ENCODE measurements around a stretch of chr12.

DNA sequence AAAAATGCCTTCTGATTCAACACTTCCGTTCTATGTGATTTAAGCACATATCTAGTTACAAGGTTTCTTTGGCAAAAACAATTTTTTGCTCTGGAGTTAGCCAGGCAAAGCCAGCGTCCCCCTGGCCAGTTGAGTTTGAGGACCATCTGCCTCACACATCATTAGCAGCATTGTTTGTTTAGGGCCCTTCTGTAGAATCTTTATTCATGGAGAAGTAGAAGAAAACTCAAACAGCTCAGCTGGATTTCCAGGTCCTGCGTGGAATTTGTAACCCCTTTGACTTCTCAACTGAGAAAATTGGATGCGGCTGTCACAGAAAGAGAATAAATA, 17.1 kb upstream of the WNT5B start:
- RAMPAGE, long total RNA, result no peak
- RRBS, 2 experiments, result no CpG with 5 or more reads among the region's 4 CpGs
CAGE:
- cytosol, long polyA minus RNA, result no peak
- cytosol, long polyA plus RNA, result no peak
- long polyA plus RNA, result no peak
- nucleolus, long total RNA, result no peak
- nucleus, long polyA plus RNA, result no peak
- nucleus, long total RNA, result no peak

- RAMPAGE, long total RNA, result no peak
- RRBS, 2 experiments, result 89 to 98% methylated on average over 5 to 6 of the region's 17 CpGs
CAGE:
- cytosol, long polyA minus RNA, result no peak
- cytosol, long polyA plus RNA, result no peak
- long polyA plus RNA, result no peak
- nucleolus, long total RNA, result no peak
- nucleus, long polyA plus RNA, result no peak
- nucleus, long total RNA, result no peak
Observed at GRCh38 chr12:1632498-1633090, 3.6 kb downstream of the WNT5B start.

DNA sequence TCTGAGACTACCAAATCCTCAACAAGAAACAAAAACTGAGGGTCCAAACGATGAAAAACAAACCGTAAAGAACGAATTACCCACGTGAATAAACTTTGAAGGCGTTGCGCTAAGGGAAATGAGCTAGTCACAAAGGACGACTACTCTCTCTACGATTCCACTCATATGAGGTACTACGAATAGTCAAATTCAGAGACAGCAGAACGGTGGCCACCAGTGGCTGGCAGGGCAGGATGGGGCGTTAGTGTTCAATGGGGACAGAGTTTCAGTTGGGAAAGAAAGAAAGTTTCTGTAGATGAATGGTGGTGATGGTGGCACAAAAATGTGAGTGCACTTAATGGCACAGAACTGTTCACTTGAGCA, 23.1 kb upstream of the ADIPOR2 start:
- RAMPAGE, long total RNA, result no peak
- RRBS, 2 experiments, result no CpG with 5 or more reads among the region's 11 CpGs
CAGE:
- cytosol, long polyA minus RNA, result no peak
- cytosol, long polyA plus RNA, result no peak
- long polyA plus RNA, result no peak
- nucleolus, long total RNA, result no peak
- nucleus, long polyA plus RNA, result no peak
- nucleus, long total RNA, result no peak

DNA sequence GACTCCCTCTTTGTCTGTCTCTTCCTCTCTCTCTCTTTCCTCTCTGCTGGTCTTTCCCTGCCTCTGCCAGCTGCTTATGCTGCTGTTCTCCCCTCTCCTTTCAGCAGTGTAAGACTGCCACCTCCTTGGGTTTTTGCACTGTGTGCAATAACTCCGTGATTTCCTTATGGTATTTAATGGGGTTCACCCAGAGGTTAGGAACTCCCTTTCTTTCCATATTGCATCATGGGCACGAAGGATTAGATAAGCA, 20.8 kb downstream of the ADIPOR2 start:
- RAMPAGE, long total RNA, result no peak
- RRBS, 2 experiments, result no CpG with 5 or more reads among the region's 2 CpGs
CAGE:
- cytosol, long polyA minus RNA, result no peak
- cytosol, long polyA plus RNA, result no peak
- long polyA plus RNA, result no peak
- nucleolus, long total RNA, result no peak
- nucleus, long polyA plus RNA, result no peak
- nucleus, long total RNA, result no peak

- RAMPAGE, long total RNA, result no peak
- RRBS, 2 experiments, result no CpG with 5 or more reads among the region's 6 CpGs
CAGE:
- cytosol, long polyA minus RNA, result no peak
- cytosol, long polyA plus RNA, result no peak
- long polyA plus RNA, result no peak
- nucleolus, long total RNA, result no peak
- nucleus, long polyA plus RNA, result no peak
- nucleus, long total RNA, result no peak
Observed at GRCh38 chr12:1740384-1741464, 49.9 kb downstream of the ADIPOR2 start.

DNA sequence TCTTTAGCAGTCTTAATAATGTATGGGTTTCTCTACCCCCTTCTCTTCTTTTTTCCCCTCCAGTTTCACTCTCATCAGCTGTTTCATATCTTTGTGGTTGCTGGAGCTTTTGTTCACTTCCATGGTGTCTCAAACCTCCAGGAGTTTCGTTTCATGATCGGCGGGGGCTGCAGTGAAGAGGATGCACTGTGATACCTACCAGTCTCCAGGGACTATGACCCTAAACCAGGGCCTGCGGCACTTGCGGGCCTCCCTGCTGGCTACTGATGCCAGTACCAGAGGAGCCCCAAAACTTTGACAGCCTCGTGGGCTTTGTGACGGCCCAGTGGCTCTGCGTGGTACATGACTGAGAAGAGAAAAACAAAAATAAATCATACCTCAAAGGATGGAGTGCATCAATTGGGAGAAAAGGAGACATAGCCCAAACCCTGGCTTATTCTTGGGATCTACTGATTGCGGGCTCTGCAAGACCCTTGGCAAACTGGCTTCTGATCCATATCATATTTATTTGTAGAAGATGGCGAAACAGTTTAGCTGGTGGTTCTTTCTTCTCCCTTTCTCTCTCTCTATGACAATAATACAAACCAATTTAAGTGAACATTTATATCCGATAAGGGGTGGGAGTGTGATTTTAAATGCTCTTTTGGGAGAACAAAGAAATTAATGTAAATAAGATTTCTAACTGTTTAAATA, 34.3 kb upstream of the LRTM2 start:
- RAMPAGE, long total RNA, result no peak
- RRBS, 2 experiments, result no CpG with 5 or more reads among the region's 11 CpGs
CAGE:
- cytosol, long polyA minus RNA, result no peak
- cytosol, long polyA plus RNA, result no peak
- long polyA plus RNA, result no peak
- nucleolus, long total RNA, result no peak
- nucleus, long polyA plus RNA, result no peak
- nucleus, long total RNA, result no peak

GRCh38 chr12:1811496-1812156, 8.7 kb upstream of the LRTM2 start:
- RAMPAGE, long total RNA, result no peak
- RRBS, 2 experiments, result 25% methylated on average over 1 of the region's 23 CpGs; no CpG with 5 or more reads in 1 of the 2 experiments
CAGE:
- cytosol, long polyA minus RNA, result no peak
- cytosol, long polyA plus RNA, result no peak
- long polyA plus RNA, result no peak
- nucleolus, long total RNA, result no peak
- nucleus, long polyA plus RNA, result no peak
- nucleus, long total RNA, result no peak

- RAMPAGE, long total RNA, result no peak
- RRBS, 2 experiments, result no CpG with 5 or more reads among the region's 6 CpGs
CAGE:
- cytosol, long polyA minus RNA, result no peak
- cytosol, long polyA plus RNA, result no peak
- long polyA plus RNA, result no peak
- nucleolus, long total RNA, result no peak
- nucleus, long polyA plus RNA, result no peak
- nucleus, long total RNA, result no peak
Observed at GRCh38 chr12:1939325-1939625, 20.8 kb upstream of the CACNA2D4 start.

- RAMPAGE, long total RNA, result no peak
- RRBS, 2 experiments, result no CpG with 5 or more reads among the region's 9 CpGs
CAGE:
- cytosol, long polyA minus RNA, result no peak
- cytosol, long polyA plus RNA, result no peak
- long polyA plus RNA, result no peak
- nucleolus, long total RNA, result no peak
- nucleus, long polyA plus RNA, result no peak
- nucleus, long total RNA, result no peak
Observed at GRCh38 chr12:1972781-1973456, 31.3 kb downstream of the DCP1B start.

- RAMPAGE, long total RNA, result no peak
- RRBS, 2 experiments, result no CpG with 5 or more reads among the region's 13 CpGs
CAGE:
- cytosol, long polyA minus RNA, result no peak
- cytosol, long polyA plus RNA, result no peak
- long polyA plus RNA, result no peak
- nucleolus, long total RNA, result no peak
- nucleus, long polyA plus RNA, result no peak
- nucleus, long total RNA, result no peak
Observed at GRCh38 chr12:2124387-2125011, 71.7 kb downstream of the CACNA1C start.

DNA sequence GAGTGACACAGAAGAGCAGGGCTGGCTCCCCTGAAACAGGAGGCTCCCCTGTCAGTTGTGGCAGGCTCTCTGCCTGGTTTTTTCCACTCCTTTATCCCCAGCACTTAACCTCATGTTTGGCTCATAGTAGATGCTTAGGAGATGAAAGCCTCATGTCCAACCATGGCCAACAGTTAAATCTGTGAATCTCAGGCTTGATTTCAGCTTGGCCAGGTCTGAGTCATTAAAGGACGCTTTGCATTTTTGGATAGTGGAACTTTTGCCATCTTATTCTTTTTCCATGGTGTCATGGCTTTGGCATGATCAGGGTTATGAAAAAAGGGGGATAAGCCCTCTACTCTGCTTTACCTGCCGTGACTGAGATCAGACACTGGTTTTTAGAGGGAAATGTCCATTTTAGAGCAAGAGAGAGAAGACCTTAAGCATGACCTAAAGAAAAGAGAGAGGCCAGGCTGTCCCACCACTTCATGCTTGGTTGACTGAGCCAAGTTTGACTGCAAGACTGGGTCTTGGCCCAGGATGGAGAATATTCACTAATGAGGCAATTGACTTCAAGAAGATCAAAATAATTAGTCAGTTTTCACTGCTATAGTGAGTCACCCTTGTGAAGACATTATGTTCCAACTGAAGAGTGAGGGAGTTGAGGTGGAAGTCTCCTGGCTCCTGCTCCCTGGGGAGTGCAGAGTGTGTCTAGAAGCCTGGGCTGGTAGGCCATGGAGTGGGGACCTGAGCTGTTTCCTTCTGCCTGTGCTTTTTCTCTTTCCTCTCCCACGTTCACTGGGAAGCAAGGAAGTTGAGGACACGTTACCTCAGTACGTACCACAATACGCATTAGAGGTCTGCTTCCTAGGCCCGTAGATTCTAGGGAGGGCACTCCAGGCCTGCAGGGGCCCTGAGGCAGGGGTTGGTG, 117.4 kb downstream of the CACNA1C start:
- RAMPAGE, long total RNA, result no peak
- RRBS, 2 experiments, result no CpG with 5 or more reads among the region's 7 CpGs
CAGE:
- cytosol, long polyA minus RNA, result no peak
- cytosol, long polyA plus RNA, result no peak
- long polyA plus RNA, result no peak
- nucleolus, long total RNA, result no peak
- nucleus, long polyA plus RNA, result no peak
- nucleus, long total RNA, result no peak

GRCh38 chr12:2255702-2256078, 202.9 kb downstream of the CACNA1C start:
- RAMPAGE, long total RNA, result no peak
- RRBS, 2 experiments, result no CpG with 5 or more reads among the region's 9 CpGs
CAGE:
- cytosol, long polyA minus RNA, result no peak
- cytosol, long polyA plus RNA, result no peak
- long polyA plus RNA, result no peak
- nucleolus, long total RNA, result no peak
- nucleus, long polyA plus RNA, result no peak
- nucleus, long total RNA, result no peak

DNA sequence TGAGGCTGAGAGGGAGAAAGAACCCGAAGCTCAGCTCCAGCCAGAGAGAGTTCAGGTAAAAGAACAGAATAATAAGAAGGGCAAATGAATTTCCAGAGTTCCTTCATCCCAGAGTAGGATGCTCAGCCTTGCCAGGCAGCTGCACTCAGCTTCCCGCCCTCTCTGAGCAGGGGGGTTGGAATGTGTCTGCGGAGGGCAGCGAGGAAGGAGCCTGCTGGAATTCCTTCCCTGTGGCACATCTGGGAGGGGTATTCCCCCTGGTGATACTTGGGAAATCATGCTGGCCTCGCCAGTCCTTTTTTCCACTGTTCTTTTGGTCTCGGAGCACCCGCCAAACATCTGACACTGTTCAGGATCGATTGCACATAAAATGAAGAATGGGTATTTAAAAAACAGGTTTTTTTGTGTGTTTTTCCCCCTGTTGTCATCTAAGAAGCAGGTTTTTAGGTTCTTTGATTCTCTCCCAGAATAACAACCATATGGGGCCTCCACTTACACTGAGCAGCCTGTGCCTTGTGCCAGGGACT, 214.9 kb downstream of the CACNA1C start:
- RAMPAGE, long total RNA, result no peak
- RRBS, 2 experiments, result no CpG with 5 or more reads among the region's 8 CpGs
CAGE:
- cytosol, long polyA minus RNA, result no peak
- cytosol, long polyA plus RNA, result no peak
- long polyA plus RNA, result no peak
- nucleolus, long total RNA, result no peak
- nucleus, long polyA plus RNA, result no peak
- nucleus, long total RNA, result no peak

DNA sequence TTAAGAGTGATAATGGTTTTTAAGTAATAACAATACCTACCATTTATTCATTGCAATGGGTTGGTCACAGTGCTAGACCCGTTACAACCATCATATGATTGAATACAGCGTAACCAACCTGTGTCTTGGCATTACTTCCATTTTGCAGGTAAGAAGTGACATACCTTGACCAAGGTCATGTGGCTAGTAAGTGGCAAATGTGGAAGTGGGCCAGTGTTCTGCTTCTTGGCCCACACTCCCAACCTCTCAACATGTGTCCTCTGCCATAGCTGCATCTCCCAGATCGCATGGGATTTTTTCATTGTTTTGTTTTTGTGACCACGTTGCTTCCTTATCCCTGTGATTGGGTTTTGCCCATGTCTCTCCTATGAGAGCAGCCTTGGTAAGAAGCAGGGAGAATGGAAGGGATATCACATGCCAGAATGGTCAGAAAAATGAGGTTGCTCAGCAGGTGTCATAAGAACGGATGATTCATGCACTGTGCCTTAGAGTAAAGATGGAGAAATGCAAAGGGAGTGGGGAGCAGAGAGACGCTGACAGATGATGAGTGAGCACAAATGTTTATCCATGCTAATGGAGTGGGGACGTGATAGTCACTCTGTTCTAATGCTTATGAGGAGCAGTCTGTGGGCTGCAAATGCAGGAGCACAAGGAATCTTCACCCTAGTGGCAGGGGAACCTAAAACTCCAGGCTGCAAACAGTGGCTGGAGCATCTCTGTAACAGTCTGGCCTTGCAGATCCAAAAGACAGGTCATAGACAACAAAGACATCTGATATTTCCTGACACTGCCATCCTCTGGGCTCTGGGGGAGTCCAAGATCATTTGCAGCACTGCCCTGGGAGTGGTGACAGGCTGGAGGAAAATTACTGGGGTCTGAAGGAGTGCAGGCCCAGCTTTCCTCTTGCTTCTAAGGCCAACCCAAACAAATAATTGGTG, 243.1 kb downstream of the CACNA1C start:
- RAMPAGE, long total RNA, result no peak
- RRBS, 2 experiments, result no CpG with 5 or more reads among the region's 7 CpGs
CAGE:
- cytosol, long polyA minus RNA, result no peak
- cytosol, long polyA plus RNA, result no peak
- long polyA plus RNA, result no peak
- nucleolus, long total RNA, result no peak
- nucleus, long polyA plus RNA, result no peak
- nucleus, long total RNA, result no peak

- RAMPAGE, long total RNA, result no peak
- RRBS, 2 experiments, result no CpG with 5 or more reads among the region's 3 CpGs
CAGE:
- cytosol, long polyA minus RNA, result no peak
- cytosol, long polyA plus RNA, result no peak
- long polyA plus RNA, result no peak
- nucleolus, long total RNA, result no peak
- nucleus, long polyA plus RNA, result no peak
- nucleus, long total RNA, result no peak
Observed at GRCh38 chr12:2428863-2429192, 365.9 kb upstream of the FKBP4 start.

DNA sequence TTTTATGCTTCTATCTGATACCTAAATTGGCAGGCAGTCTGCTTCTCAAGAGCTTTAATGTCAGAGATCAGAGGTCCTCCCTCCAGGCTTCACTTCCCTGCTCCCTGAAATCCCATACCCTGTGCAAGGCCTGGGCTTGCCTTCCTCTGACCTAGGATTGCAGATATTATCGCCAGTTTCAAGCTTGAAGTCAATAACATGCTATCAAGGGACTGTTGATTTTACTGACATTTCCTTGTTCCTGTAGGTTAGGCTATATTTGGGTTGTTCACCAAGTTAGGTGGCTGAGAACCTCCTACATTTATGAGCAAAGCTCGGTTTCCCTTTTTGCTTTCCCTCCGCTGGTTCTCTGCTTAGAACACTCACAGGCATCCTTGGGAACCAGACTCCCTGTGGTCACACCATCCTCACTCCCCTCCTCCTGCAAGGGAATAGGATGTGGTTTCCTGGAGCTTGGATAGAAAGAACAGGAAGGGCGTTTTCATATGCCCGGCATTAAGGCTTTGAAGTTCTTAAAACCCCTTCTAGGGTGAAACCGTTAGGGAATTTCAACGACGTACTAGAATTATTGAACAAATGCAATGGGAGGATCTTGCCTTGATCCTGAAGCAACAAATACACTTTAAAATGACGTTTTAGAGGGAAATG, 208.2 kb upstream of the FKBP4 start:
- RAMPAGE, long total RNA, result no peak
- RRBS, 2 experiments, result no CpG with 5 or more reads among the region's 9 CpGs
CAGE:
- cytosol, long polyA minus RNA, result no peak
- cytosol, long polyA plus RNA, result no peak
- long polyA plus RNA, result no peak
- nucleolus, long total RNA, result no peak
- nucleus, long polyA plus RNA, result no peak
- nucleus, long total RNA, result no peak

- RAMPAGE, long total RNA, result no peak
- RRBS, 2 experiments, result no CpG with 5 or more reads among the region's 16 CpGs
CAGE:
- cytosol, long polyA minus RNA, result no peak
- cytosol, long polyA plus RNA, result no peak
- long polyA plus RNA, result no peak
- nucleolus, long total RNA, result no peak
- nucleus, long polyA plus RNA, result no peak
- nucleus, long total RNA, result no peak
Observed at GRCh38 chr12:2627709-2628318, 167.0 kb upstream of the FKBP4 start.

DNA sequence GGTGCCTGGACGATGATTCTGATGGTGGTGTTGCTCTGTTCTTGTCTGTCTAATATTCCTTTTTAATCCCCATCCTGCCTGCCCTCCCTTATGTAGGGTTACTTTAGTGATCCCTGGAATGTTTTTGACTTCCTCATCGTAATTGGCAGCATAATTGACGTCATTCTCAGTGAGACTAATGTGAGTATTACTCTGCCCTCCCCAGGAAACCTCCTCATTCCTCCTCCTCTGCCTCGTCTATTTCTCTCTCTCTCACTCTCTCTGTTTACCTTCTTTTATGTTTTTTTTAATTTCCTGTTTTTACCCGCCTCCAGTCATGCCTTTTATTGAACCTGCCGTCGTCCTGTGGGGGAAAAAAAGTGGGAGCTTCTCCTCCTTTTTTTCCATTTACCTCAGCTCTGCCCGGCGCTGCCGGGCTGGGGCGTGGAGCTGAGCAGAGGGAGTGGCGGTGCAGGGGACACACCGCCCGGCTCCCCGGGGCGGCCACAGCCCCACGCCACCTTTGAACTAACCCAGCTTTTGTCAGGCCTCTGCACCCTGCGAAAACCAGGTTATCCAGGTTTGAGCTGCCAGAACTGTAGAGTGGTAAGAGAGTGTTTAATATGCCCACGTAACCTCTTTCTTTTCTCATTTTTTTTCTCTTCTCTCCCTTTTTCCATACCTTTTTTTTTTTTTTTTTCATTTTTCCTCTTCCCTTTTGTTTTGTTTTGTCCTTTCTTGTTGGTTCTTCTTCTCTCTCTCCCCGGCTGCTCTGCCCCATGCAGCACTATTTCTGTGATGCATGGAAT, 161.0 kb upstream of the FKBP4 start:
- RAMPAGE, long total RNA, result no peak
- RRBS, 2 experiments, result 58 to 62% methylated on average over 5 of the region's 20 CpGs
CAGE:
- cytosol, long polyA minus RNA, result no peak
- cytosol, long polyA plus RNA, result no peak
- long polyA plus RNA, result no peak
- nucleolus, long total RNA, result no peak
- nucleus, long polyA plus RNA, result no peak
- nucleus, long total RNA, result no peak

DNA sequence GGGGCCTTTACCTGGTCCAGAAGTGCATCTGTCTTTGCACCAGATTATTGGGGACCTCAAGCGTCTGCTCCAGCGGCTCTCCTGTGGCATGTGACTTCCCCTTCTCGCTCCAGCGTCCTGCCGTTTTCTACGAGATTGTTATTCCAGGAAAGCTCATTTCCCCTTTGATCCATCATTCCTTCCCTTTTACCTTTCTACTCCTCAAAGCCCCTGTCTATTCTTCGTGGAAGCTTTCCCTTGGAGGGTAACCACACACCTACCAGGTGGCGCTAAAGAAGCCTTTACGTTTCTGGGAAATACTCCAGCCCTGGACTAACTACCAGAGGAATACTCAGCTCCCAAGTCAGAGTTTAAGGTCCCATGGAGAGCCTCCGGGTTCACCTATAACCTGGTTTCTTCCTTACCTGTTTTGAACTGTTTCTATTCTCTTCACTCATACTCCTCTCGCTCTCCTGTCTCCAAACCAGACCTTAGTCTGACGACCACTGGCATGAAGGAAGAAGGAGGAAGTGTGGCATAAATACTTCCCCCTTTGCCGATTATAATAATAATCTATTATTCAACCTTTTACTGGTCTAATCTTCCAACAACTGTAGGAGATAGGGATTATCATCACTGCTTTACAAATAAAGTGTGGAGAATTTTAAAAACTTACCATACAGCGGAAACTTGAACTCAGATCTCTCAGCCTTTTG, 1.6 kb downstream of the FKBP4 start:
- RAMPAGE, long total RNA, result no peak
- RRBS, 2 experiments, result no CpG with 5 or more reads among the region's 14 CpGs
CAGE:
- cytosol, long polyA minus RNA, result no peak
- cytosol, long polyA plus RNA, result no peak
- long polyA plus RNA, result no peak
- nucleolus, long total RNA, result no peak
- nucleus, long polyA plus RNA, result no peak
- nucleus, long total RNA, result no peak

DNA sequence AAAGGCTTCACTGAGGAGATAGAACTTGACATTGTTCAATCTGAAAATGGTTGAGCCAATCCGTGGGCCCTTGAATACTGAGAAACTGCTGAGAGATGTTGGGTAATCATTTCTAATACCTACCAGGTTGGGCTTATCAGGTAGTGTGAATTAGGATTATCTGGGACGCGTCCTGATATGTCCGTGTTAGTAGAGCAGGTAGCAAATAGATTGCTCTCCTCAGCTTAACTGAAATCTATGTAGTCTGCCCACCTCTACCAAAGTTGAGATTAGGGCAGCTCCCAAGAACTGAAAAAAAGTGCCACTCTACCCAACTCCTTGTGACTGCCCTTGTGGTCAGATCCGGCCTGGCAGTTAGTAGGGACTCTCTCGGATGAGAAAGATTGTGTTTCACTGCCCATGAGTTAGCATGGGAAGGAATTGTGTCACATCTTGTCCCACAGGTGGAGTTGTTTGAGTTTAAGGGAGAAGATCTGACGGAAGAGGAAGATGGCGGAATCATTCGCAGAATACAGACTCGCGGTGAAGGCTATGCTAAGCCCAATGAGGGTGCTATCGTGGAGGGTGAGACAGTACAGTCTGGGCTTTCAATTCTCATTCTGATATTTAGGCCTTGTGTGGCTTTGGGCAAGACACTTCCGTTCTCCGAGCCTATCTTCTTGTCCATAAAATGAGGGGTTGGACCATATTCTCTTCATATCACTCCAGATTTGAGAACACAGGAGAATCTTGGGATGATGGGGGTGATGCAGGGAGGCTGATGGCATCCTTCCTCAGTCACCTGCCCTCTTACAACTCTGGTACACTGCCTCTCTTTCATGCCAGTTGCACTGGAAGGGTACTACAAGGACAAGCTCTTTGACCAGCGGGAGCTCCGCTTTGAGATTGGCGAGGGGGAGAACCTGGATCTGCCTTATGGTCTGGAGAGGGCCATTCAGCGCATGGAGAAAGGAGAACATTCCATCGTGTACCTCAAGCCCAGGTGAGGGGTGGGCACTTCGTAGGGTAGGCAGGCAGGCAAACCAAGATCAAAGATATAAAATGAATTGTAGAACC, 3.8 kb downstream of the FKBP4 start:
- RAMPAGE, long total RNA, result no peak
- RRBS, 2 experiments, result no CpG with 5 or more reads among the region's 20 CpGs
CAGE:
- cytosol, long polyA minus RNA, result start-site peak on the plus strand centred at position 949 of the sequence, 9 bp wide, 37 reads
- cytosol, long polyA plus RNA, result no peak
- long polyA plus RNA, result no peak
- nucleolus, long total RNA, result no peak
- nucleus, long polyA plus RNA, result no peak
- nucleus, long total RNA, result no peak